Anterior vena cava (tissue), 1 donor: ENCODE measurements around a stretch of chr7.

DNA sequence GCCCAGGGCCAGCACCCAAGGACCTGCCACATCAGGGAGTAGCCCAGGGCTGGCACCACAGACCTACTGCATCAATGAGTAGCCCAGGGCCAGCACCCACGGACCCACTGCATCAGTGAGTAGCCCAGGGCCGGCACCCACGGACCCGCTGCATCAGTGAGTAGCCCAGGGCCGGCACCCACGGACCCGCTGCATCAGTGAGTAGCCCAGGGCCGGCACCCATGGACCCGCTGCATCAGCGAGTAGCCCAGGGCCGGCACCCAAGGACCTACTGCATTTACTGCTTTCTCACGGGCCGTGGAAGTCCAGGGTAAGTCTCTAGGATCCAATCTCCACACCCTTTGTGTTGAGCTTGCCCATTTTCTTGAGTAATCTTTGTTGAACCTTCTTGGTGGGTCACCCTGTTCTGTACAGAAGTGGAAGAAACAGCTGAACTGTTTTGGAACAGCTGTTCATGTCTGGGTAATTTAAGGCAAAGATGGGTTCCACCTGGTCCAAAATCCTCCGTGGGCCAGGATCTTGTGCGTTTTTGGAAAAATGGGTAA lies 69.0 kb downstream of the VIPR2 start:
- PRO-cap = no peak

- PRO-cap = no peak
Observed at GRCh38 chr7:159099161-159099853, 45.4 kb downstream of the VIPR2 start.

DNA sequence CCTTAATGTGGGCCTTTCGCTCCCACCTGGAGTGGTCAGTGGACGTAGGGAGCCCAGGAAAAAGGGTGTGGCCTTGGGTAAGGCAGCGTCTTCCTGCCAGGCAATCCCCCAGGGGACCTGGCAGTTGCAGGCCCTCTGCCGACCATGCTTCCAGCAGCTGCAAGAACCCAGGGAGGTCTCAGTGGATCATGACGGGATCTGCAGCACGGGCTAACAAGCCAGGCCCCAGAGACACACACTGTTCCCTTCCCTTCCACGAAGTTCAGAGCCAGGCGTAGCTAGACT lies 48.0 kb upstream of the VIPR2 start:
- PRO-cap = no peak